ENCODE measurements around the genes FAM236A, DMRTC1 and CDX4.

DNA sequence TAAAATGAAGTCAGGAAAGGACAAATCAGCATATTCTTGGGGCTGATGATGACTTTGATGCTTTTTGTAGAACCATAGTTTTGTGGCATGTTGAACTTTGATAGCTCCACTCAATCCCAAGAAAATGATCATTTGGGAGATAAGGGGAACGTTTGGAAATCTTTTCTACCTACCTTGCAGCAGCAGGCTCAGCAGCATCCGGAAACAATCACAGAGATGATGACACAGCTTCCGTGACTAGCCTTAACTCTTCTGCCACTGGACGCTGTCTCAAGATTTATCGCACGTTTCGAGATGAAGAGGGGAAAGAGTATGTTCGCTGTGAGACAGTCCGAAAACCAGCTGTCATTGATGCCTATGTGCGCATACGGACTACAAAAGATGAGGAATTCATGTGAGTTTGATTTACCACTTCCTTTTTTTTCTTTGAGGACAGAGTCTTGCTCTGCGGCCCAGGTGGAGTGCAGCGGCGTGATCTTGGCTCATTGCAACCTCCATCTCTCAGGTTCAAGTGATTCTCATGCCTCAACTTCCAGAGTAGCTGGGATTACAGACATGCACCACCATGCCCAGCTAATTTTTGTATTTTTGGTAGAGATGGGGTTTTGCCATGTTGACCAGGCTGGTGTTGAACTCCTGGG is 31.0 kb downstream of the TAF1 start:
- RRBS, result no CpG with 5 or more reads among the region's 14 CpGs

DNA sequence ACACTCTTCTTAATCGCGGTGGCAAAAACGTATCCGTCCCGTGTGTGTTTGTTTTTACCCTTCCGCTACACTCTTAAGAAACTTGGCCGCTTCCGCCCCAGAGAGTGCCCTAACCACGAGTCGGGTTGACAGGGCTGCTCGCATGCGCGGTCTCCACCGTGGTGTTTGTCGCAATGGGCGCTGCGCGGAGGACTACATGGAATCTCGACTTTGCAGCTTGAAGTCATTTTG is 214 bp upstream of the OGT start:
- RRBS, result no CpG with 5 or more reads among the region's 19 CpGs

- RRBS, result no CpG with 5 or more reads among the region's 25 CpGs
These were observed 1.7 kb downstream of the CXCR3 start for GRCh38 chrX:71616550-71616997.

DNA sequence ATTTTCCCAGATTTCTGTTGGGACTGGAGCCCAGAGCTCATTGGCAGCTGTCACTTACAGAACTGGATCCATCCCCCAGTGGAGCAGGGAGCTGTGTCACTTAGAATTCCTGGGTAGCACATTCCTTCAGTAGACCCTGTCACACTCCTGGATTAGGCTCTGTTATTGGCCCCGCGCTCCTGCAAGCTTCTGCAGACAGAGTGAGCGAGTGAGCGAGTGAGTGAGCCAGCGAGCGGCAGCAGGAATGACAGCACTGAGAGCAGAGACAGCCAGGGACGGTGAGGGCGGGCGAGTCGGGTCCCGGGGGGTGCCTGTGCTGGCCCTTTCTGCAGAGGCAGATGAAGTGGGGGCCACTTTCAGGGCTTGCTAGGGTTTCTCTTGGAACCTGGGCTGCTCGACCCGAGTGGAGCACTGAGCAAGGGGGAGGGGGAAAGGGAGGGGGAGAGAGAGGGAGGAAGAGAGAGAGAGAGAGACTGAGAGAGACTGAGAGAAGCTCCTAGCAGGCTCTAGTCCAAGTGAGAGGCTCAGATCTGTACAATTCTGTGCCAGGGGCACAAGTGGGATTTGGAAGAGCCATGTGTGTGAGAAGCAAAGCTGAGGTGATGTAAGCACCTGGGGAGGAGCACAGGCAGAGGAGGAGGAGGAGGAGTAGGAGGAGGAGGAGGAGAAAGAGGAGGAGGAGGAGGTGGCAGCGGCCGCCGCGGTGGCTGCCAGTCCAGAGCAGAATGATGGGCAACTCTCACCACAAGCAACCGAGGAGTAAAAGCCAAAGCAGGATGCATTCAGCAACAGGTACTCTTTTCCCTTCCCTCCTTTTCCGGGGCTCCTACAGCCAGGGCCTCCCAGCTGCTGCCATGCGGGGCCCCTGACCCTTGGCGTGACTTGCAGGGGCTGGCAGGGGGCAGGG is 112.3 kb upstream of the PIN4 start:
- RRBS, result no CpG with 5 or more reads among the region's 21 CpGs

GRCh38 chrX:72131091-72131435 is 50.5 kb upstream of the PIN4 start:
- RRBS, result no CpG with 5 or more reads among the region's 32 CpGs

DNA sequence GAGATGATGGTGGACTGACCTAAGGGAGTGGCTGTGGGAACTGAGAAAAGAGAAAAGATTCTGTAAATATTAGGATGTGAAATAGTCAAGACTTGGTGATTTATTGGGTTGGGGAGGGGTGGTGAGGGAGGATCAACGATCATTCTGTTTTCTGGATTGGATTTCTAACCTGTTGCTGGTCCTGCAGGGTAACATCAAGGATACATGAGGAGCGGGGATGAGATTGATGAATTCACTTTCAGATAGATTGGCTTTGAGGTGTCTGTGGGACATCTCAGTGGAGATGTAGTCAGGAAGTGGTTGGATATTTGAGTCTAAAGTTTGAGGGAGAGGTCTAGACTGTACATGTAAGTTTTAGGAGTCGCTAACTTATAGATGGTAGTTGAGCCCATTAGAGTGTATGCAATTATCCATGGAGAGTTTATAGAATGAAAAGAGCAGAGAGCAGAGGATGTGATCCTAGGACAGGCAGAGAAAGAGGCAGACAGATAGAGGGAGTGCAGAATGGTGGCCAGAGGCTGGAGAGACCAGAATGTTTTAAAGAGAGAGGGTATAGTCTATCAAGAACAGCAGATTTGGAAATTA is 1.5 kb downstream of the PIN4 start:
- RRBS, result no CpG with 5 or more reads among the region's 3 CpGs

DNA sequence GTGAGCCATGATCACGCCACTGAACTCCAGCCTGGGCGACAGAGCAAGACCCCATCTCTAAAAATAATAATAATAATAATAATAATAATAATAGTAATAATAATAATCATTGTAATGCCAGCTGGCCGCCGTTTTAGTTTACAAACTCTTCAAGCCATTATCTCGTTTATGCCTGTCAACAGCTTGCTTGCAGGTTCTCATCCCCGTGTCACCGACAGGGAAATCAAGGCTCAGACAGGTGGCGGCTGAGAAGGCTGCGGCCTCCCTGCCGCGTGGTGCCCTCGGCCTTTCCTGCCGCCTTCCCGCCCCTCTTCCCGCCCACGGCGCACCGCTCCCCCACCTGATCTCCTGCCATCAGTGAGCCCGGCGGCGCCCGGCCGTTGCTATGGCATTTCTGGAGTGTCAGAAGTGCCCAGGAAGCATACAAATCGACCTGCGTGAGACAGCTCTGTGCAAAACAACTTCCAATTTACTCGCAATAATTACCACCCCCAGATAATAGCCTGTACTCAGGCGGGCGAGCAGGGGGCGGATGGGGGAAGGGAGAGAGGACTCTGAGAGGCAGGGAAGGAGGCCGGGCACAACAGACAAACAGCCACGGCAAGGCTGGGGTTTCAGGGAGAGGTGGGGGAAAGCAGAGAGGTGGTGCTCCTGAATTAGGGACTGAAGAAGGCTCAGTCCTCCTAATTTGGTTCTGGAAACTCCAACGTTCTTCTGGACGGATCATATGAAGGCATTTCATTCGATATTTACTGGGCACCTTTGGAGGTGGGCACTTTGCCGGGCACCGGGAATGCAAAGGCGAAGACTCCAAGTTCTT is 16.6 kb upstream of the ERCC6L start:
- RRBS, result no CpG with 5 or more reads among the region's 37 CpGs

DNA sequence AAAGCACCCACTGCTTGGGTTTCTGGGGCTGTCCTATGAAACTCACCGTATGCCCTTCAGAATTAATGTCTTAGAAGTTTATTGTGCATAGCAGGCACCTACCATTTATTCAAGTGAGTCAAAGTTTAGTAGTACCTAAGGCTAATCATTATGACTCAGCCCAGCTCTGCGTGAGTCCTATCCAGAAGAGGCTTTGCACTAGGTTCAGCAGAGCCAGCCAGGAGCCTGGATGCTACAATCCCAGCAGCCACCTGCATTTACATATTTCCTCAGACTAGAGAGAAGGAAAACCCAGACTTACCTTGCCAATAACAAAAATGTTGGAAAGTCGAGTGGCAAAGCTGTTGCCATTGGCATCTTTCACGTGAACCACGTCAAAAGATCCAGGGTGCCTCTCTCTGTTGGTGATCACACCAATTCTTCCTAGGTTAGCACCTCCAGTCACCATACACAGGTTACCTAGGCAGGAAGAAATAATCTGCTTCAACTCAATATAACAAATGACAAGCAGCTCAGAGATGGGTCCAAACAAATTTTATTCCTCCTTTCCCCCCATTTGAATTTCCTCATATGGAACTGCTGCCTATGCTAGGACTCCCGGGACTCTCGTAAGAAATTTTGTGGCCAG is 4.0 kb downstream of the RPS4X start:
- RRBS, result no CpG with 5 or more reads among the region's 7 CpGs

- RRBS, result no CpG with 5 or more reads among the region's 4 CpGs
These were observed 32.3 kb upstream of the CITED1 start for GRCh38 chrX:72337921-72338442.

- RRBS, result no CpG with 5 or more reads among the region's 2 CpGs
These were observed 41.7 kb upstream of the CITED1 start for GRCh38 chrX:72347411-72347763.

DNA sequence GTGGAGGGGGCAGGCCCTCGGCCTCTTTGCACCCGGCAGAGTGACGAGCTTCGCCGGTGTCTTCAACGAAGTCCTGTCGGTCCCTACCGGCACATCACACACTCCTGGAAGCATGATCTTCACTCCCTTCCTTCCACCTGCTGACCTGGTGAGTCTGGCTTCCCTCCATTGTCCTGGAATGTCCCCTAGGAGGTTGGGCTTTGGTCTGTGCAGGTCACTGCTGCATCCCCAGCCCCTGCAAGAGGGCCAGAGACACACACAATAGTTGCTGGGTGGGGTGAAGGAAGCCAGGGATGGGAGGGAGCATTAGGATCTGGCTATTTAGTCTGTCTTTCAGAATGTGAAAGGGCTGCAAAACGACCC is at the start of gene FAM236A:
TSS of gene FAM236A (plus strand) at position 56 of the 363 bp plus-strand sequence.
- RRBS, result no CpG with 5 or more reads among the region's 9 CpGs

DNA sequence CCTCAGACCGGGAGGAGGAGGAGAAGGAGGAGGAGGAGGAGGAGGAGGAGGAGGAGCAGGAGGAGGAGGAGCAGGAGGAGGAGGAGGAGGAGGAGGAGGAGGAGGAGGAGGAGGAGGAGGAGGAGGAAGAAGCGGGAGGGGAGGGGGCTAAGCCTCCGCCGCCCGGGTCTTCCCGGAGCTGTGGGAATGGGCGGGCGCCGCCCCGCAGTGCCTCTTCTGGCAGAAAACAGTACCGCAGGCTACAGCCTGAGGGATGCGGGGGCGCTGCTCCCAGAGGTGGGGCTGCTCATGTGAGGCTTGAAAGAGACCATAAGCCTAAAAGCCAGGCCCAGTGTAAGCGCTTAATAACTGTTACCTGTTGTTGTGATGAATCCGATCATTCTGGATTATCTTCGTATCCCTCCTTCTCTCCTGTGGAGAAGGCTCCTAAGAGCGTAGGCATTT is at the start of gene DMRTC1:
TSS of gene DMRTC1 (minus strand) at position 89 of the 444 bp plus-strand sequence.
- RRBS, result no CpG with 5 or more reads among the region's 17 CpGs

DNA sequence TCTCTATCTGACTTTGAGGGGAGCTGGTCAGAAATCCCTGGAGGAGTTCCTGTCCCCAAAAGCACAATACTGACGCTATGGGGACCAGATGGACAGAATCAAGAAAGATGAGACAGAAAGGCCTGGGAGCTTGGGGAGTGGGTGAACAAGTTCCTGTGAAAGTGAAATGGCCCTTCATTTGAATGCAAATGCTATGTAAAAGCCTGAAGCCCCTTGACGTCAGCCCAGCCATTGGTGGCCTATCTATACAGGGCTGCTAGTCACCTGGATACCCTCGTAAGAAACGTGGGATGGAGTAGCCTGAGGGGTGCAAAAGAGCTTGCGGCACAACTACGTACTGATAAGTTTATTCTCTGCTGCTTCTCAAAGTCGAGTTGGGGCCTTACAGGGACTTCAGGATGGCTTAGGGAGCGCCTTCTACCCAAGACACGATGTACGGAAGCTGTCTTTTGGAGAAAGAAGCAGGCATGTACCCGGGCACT is at the start of gene CDX4:
TSS of gene CDX4 (plus strand) at position 231 of the 482 bp plus-strand sequence.
- RRBS, result 33% methylated on average over 1 of the region's 11 CpGs

- RRBS, result no CpG with 5 or more reads among the region's 5 CpGs
These were observed 299.7 kb upstream of the ZCCHC13 start for GRCh38 chrX:74004008-74004926.

GRCh38 chrX:74161349-74162387 is 142.3 kb upstream of the ZCCHC13 start:
- RRBS, result no CpG with 5 or more reads among the region's 24 CpGs

- RRBS, result no CpG with 5 or more reads among the region's 14 CpGs
These were observed 77.3 kb downstream of the RLIM start for GRCh38 chrX:74537078-74537564.

- RRBS, result no CpG with 5 or more reads among the region's 8 CpGs
These were observed 544 bp upstream of the UPRT start for GRCh38 chrX:75273289-75273793.

DNA sequence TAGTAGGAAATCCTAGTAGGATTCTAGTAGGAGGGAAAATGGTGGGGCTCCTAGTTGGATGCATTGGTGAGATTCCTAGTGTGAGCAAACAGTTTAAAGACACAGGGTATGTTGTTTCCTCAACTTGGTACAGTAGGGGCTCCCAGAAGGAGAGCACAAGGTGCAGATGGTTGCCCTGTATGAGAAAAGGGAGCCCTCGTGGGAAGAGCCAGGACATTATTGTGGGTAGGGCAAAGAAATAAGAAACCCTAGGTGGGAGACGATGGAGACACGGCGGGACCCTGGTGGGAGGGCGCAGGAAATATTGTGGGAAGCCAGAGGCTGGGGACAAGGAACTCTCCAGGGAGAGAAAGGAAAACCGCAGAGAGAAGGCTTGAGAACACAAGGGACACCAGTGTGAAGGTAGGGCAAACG is 404 bp downstream of the ZDHHC15 start:
- RRBS, result no CpG with 5 or more reads among the region's 7 CpGs

GRCh38 chrX:76725655-76726178 is 298.2 kb downstream of the MAGEE1 start:
- RRBS, result no CpG with 5 or more reads among the region's 22 CpGs

GRCh38 chrX:77070103-77070752 is 377.0 kb upstream of the FGF16 start:
- RRBS, result no CpG with 5 or more reads among the region's 4 CpGs

Data from brain (tissue), 1 donor.